Gastrocnemius medialis (tissue), 3 donors: ENCODE measurements around a stretch of chr3.

DNA sequence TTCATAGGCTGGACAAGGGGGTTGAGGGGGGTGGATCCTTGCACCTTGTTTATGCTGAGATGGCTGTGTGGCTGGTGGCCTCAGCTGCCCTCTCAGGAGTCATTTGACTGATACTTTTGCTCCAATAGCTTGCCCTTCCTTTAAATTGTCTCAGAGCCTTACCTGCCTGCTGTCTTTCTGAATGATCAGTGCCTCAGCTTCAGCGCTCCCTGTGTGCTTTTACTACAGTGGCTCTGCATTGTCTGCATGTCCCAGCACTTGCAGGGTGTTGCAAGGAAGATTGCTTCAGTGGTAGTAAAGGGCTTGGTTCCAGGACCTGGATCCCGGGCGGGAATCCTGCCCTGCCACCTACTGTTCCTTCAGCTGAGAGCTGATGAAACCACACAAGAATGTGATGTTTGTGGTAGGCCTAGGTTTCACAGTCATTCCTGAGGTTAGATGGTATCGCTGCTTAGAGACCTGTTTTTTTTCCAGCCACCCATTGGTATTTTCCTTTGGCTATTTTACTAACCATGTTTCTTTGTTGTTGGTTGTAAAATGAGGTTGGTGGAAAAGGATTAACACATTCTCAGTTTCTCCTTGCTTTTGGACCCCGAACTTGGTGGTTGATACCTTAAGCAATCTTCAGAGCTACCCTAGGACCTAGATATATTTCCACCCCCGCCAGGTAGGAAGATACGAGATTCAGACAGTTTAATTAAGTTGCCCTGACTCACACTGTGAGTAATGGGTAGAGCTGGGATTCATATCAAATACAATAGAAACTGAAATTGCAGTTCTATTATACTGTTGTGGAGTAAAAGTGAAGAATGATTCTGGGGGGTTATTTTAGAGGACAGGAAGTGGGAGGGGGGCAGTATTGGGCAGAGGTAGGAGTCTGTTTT lies 11.5 kb downstream of the GPR87 start:
- PRO-cap = no peak
- RAMPAGE, long total RNA, 3 experiments = no peak in any of the 3 experiments

DNA sequence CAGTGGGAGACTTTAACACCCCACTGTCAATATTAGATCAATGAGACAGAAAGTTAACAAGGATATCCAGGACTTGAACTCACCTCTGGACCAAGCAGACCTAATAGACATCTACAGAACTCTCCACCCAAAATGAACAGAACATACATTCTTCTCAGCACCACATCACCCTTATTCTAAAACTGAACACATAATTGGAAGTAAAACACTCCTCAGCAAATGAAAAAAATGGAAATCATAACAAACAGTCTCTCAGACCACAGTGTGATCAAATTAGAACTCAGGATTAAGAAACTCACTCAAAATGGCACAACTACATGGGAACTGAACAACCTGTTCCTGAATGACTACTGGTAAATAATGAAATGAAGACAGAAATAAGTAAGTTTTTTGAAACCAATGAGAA lies 70.4 kb upstream of the IGSF10 start:
- PRO-cap = no peak
- RAMPAGE, long total RNA, 3 experiments = no peak in any of the 3 experiments

GRCh38 chr3:151770834-151771398 lies 37.2 kb downstream of the AADACL2 start:
- PRO-cap = no peak
- RAMPAGE, long total RNA, 3 experiments = no peak in any of the 3 experiments

- PRO-cap = no peak
- RAMPAGE, long total RNA, 3 experiments = no peak in any of the 3 experiments
These were observed 27.9 kb downstream of the SUCNR1 start for GRCh38 chr3:151901318-151901679.

DNA sequence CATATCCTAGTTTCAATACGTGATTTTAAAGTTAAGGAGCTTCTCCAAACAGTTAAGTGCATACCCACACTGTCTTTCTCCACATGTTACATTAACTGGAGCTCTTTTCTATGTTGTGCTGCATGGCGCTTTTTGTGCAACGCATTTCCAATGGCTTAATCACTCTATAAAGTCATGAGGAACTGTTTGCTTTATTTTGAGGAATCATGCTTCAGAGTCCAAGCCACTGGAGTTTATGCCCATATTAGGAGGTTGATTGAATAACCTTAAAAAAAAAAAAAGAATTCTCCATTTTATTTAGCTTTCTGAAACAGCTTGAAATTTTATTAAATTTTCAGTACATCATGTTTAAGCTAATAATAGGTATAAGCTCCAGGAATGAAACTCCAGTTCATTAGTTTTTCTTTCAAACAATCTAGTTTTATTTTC lies 109.4 kb upstream of the MBNL1 start:
- PRO-cap = no peak
- RAMPAGE, long total RNA, 3 experiments = no peak in any of the 3 experiments

- PRO-cap = no peak
- RAMPAGE, long total RNA, 3 experiments = no peak in any of the 3 experiments
These were observed 76.7 kb upstream of the MBNL1 start for GRCh38 chr3:152192034-152192523.

GRCh38 chr3:152200529-152200868 lies 68.2 kb upstream of the MBNL1 start:
- PRO-cap = no peak
- RAMPAGE, long total RNA, 3 experiments = no peak in any of the 3 experiments

DNA sequence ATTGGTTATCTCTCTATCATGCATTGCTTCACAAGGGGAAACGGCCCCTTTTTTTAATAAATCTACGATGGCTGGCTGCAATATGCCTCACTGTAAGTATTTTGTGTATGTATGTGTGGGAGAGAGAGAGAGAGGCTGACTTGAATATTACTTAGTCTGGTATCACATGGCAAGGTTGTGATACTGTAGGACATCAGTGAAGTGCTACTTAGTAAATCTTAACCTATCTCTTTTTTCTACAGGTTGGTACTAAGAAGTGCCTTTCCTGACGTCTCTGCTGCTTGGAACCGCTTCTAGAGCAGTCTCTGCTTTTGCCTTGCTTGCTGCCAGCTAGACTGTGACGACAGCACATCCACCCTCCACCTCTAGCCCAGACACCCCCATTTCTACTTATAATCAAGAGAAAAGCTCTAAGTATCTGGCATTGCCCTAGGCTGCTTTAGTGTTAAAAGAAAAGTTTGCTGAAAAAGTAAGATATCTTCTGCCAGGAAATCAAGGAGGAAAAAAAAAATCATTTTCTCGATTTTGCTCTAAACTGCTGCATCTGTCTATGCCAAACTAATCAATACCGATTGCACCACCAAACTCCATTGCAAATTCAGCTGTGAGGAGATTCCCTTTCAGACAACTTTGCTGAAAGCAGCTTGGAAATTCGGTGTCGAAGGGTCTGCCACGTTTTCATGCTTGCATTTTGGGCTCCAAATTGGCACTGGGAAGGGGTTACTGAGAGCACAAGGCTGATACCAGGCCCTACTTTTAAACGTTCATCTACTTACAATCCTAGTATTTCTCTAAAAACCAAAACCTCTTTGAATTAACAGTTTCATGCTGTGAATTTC lies 30.7 kb downstream of the MBNL1 start:
- PRO-cap = unidirectional peak, plus-strand start at position 59 of the sequence
- RAMPAGE, long total RNA, 3 experiments = start-site peak on the plus strand in 3 of 3 experiments, centred at positions 68 to 113 of the sequence, 698 to 1,610 reads per replicate

DNA sequence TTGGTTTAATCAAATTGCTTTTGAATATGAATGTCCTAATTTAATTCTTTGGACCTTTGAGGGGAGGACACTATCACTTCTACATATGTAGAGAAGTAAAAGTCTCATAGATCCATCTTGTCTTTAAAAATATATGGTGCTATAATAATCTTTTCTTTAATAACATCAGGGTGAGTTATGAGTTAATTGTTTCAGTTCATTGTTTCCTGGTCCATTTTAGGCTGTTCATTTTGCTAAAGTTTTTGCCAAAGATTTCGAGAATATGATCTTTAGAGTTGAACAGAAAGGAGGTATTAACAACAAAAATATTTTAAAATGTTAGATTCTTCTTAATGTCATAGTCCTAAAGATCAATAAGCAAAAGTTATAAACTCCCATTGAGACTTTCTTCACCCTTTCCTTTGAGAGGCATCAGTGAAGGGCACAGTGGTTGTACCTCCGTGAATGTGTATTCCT lies 32.6 kb downstream of the MBNL1 start:
- PRO-cap = no peak
- RAMPAGE, long total RNA, 3 experiments = no peak in any of the 3 experiments

GRCh38 chr3:152304169-152304787 lies 35.5 kb downstream of the MBNL1 start:
- PRO-cap = no peak
- RAMPAGE, long total RNA, 3 experiments = no peak in any of the 3 experiments

GRCh38 chr3:152315965-152316760 lies 47.4 kb downstream of the MBNL1 start:
- PRO-cap = no peak
- RAMPAGE, long total RNA, 3 experiments = no peak in any of the 3 experiments

DNA sequence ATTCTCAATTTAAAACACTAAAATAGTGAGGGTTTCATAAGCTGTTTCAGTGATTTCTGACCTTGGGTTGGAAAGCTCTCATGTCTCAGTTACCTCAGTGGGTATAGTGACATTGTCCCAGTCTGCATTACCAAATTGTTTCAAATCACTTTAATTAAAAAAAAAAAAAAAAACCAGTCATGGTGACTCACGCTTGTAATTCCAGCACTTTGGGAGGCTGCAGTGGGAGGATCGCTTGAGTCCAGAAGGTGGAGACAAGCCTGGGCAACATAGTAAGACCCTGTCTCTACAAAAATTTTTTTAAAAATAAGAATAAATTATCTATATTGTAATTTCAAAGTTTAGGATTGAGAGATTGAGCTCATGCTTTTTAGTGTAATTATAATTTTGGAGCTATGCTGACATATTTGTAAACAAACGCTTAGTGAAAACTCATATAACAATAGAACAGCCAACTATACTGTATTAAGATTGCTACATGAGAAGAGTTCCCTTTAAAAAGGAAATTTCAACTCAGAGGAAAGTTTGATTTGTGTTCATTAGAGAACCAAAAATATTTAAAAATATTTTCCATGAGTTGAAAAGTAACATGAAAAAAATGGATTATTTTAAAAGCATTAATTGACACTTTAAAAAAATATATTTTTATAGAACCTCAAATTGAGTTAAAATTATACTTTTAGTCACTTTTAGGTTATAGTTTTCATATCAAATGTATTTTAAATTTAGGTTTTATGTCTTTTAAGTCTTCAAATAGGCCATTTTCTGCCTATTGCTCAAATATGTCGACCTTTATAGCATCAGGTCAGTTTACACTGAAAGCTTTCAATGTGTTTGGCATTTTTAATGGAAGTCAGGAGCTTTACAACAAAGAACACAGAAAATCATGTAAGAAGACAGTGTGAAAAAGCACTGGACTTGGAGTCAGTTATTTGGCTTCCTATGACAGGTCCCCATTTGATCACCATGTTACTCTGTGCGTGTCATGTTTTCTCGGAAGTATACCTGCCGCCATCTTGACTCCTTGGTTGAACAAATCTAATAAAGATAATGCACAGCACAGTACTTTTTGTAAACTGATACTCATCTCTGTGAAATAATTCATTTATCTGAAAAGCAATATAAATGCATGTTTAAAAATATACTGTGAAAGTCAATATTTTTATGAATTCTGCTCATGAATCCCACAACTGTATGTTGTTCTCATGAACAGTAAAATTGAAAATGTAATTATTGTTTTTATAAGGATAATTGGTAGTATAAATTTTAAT lies 78.4 kb downstream of the MBNL1 start:
- PRO-cap = no peak
- RAMPAGE, long total RNA, 3 experiments = no peak in any of the 3 experiments

- PRO-cap = no peak
- RAMPAGE, long total RNA, 3 experiments = no peak in any of the 3 experiments
These were observed 104.1 kb downstream of the MBNL1 start for GRCh38 chr3:152372505-152373620.

DNA sequence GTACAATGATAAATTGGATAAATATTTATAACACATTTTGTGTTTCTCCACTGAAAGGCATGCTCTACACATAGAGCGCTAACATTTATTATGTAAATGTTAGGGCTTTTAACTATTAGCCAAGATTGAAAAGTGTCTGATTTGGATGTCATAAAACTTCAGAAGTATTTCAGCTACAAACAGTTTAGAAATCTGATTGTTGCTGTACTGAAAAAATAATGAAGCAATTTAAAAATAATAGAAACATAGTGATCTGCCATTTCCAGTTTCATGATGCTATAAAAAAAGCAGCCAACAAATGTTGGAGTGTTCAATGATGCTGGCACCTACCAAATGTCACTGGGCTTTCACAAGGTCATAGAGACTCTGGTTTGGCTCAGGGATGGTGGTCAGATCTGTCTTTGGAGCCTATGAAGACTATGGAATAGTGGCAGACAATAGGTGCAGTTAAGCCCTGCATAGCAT lies 137.0 kb downstream of the MBNL1 start:
- PRO-cap = no peak
- RAMPAGE, long total RNA, 3 experiments = no peak in any of the 3 experiments

GRCh38 chr3:153166261-153166660 lies 4.2 kb downstream of the RAP2B start:
- PRO-cap = no peak
- RAMPAGE, long total RNA, 3 experiments = no peak in any of the 3 experiments

- PRO-cap = no peak
- RAMPAGE, long total RNA, 3 experiments = no peak in any of the 3 experiments
These were observed 131.2 kb downstream of the RAP2B start for GRCh38 chr3:153293196-153293672.

DNA sequence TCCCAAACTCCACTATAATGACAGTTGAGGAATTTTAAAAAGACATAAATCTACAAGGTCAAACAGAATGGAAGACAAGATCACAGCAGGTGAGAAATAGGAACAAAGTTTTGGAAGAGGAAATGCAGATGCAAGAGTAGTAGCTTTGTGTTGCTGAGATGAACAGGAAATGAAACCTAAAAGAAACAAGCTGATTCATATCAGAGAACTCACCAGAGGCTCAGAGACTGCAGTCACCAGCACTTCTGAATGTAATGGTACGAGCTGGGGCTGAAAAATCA lies 459.9 kb downstream of the RAP2B start:
- PRO-cap = no peak
- RAMPAGE, long total RNA, 3 experiments = no peak in any of the 3 experiments

- PRO-cap = no peak
- RAMPAGE, long total RNA, 3 experiments = no peak in any of the 3 experiments
These were observed 141.2 kb upstream of the ARHGEF26 start for GRCh38 chr3:153979831-153980604.

- PRO-cap = no peak
- RAMPAGE, long total RNA, 3 experiments = no peak in any of the 3 experiments
These were observed 8.6 kb downstream of the ARHGEF26 start for GRCh38 chr3:154129770-154130238.

DNA sequence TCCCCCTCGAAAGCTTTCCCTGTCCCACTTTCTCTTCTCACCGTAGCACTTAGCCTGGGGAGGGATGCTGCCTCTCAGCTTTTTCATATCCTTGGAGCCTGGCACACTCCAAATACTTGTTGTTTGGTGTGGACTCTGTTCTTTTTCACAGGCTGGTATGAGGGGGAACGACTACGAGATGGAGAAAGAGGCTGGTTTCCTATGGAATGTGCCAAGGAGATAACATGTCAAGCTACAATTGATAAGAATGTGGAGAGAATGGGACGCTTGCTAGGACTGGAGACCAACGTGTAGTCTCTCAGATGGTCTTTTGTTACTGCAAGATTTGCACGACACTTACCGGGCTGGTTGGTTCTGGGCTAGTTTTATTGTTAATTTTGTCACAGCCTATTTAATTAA lies 69.1 kb downstream of the DHX36 start:
- PRO-cap = no peak
- RAMPAGE, long total RNA, 3 experiments = no peak in any of the 3 experiments